ENCODE results near the gene BTRC.

GRCh38 chr10:100828219-100828935 lies 83.0 kb downstream of the PAX2 start:
- RRBS = 5% methylated on average over 20 of the region's 36 CpGs
CAGE:
- cytosol, long polyA plus RNA = no peak
- long polyA plus RNA = no peak
- nucleus, long polyA plus RNA = no peak

GRCh38 chr10:100912375-100912823 lies 364 bp upstream of the SLF2 start:
- RRBS = 0% methylated on average over 9 of the region's 30 CpGs
CAGE:
- cytosol, long polyA plus RNA = no peak
- long polyA plus RNA = no peak
- nucleus, long polyA plus RNA = no peak

GRCh38 chr10:100962669-100963450 lies 6.4 kb upstream of the SEMA4G start:
- RRBS = no CpG with 5 or more reads among the region's 4 CpGs
CAGE:
- cytosol, long polyA plus RNA = start-site peak on the plus strand at chr10:100963118-100963252, 10 and 19 reads in 2 replicates
- long polyA plus RNA = no peak
- nucleus, long polyA plus RNA = no peak

GRCh38 chr10:100967544-100968441 lies 1.5 kb upstream of the SEMA4G start:
- RRBS = no CpG with 5 or more reads among the region's 4 CpGs
CAGE:
- cytosol, long polyA plus RNA = no peak
- long polyA plus RNA = no peak
- nucleus, long polyA plus RNA = no peak

DNA sequence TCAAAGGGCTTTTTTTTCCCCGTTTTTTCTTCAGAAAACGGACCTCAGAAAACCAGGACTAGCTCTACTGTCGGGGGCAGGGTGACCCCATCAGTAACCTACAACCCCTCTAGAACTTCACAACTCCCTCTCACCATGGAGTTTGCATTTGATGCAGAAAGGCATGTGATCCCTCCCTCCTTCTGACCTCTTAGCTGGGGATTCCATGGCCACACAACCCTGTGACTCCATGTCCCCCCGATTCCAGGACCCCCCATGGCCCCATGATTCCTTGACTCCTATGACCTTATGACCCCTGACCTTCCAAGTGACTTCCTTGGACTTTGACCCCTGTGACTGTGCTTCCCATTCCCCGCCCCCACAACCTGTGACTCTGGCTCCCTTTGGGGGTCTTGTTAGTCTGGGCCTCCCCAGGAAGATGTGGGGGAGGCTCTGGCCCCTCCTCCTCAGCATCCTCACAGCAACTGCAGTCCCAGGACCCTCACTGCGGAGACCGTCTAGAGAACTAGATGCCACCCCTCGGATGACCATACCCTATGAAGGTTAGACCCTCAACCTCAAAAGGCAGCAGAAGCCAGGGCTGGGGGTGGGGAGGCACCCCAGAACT lies 3.3 kb downstream of the SEMA4G start:
- RRBS = no CpG with 5 or more reads among the region's 8 CpGs
CAGE:
- cytosol, long polyA plus RNA = no peak
- long polyA plus RNA = no peak
- nucleus, long polyA plus RNA = no peak

DNA sequence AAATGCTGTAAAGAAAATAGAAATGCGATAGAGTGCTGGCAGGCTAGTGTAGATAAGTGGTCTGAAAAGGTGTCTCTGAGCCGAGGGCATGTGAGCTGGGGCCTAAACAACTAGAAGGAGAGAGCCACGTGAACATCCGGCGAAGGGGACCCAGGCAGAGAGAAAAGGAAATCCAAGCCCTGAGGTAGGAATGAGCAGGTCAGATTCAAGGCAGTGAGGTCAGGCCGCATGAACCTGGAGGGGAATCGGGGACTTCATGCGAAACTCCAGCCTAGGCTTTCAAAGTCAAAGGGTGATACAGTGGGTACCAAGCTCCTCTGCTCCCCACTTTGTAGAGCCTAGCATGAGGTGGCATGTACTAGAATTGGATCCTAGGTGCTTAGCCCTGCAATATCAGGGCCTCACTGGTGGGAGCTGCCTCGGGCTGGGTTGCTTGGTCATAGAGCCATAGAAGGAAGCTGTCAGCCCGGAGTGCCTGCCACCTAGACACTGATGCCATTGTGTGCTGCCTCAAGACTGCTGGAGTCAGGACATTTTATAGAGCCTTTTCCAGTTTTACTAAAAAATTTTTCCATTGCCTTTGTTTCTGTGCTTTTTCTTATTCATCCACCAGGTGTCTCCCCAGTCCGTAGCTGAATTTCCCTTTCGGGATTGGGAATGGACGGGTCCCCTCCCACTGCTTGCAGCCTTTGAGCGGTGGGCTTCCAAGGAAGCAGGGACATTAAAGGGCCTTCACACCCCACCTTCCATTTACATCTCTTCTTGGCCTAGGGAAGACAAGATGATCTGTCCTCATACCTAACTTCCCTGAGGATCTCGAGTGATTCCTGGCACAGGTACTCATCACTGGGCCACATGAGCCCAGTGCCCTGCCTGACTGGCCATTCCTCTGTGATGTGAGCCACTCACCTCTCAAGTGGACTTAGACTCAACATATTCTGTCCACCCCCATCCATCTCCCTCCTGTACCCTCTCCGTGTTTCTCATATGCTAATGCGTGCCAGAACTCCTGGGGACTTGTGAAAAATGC lies 5.5 kb upstream of the LZTS2 start:
- RRBS = no CpG with 5 or more reads among the region's 17 CpGs
CAGE:
- cytosol, long polyA plus RNA = no peak
- long polyA plus RNA = no peak
- nucleus, long polyA plus RNA = no peak

DNA sequence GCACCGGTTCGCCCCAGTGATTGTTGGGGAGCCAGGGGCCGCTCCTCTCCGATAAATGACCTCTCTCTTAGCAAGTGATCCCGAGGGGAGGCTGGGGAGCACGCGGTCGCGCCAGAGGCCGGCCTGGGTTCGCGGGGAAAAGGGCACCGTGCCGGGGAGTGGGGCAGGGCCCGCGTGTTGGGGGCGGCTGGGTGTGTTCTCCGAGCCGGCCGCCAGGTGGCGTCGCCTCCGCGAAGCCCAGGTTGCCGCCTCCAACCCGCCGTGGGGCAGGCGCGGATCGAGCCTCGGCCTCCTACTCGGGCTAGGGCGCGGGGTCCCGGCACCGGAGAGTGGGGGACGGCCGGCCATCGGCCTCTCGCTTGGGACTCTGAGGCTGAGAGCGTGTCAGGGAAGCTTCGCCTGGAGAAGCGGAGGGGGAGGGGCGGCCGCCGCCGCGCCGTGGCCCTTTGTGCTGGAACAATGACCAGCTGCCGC lies 516 bp upstream of the LZTS2 start:
- RRBS = 1% methylated on average over 6 of the region's 50 CpGs
CAGE:
- cytosol, long polyA plus RNA = no peak
- long polyA plus RNA = no peak
- nucleus, long polyA plus RNA = no peak

- RRBS = 14% methylated on average over 26 of the region's 33 CpGs
CAGE:
- cytosol, long polyA plus RNA = no peak
- long polyA plus RNA = no peak
- nucleus, long polyA plus RNA = no peak
These were observed 11.9 kb downstream of the PDZD7 start for GRCh38 chr10:101018928-101019439.

DNA sequence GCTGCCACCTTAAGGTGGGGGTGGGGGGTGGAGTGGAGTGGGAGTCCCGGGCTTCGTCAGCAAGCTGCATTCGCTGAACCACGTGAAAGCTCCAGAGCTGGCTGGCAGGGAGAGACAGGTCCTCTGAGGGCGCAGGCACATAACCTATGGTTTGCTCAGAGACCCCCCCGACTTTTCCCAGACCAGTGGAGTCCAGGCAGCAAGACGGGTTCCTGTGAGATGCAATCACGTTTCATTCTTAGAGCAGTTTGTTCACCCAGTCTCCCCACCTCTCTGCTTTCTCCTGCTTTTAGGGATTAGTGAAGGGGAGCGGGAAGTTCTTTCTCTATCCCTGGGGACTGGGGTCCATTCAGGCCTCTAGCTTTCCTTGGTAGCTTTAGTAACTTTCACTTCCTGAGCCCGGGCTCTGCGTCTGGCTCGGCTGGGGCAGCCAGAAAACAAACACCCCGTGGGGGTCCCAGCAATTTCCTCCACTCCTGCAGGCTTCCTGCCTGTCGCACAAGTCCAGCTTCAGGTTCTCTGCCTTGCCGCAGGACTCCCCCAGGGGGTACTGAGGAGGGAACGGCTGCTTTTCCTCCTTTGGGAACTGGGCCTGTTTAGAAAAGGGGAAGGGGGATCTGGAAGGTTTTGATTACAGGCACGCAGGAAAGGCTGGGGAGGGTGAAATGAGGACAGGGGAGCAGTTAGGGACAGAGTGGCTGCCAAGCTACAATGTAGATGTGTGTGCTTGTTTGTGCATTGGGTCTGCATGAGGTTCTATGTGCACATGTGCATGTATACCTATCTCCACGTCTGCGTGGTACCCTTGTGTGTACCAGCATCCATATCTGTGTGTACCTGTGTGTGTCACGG lies 1.7 kb downstream of the KAZALD1 start:
- RRBS = no CpG with 5 or more reads among the region's 20 CpGs
CAGE:
- cytosol, long polyA plus RNA = no peak
- long polyA plus RNA = no peak
- nucleus, long polyA plus RNA = no peak

DNA sequence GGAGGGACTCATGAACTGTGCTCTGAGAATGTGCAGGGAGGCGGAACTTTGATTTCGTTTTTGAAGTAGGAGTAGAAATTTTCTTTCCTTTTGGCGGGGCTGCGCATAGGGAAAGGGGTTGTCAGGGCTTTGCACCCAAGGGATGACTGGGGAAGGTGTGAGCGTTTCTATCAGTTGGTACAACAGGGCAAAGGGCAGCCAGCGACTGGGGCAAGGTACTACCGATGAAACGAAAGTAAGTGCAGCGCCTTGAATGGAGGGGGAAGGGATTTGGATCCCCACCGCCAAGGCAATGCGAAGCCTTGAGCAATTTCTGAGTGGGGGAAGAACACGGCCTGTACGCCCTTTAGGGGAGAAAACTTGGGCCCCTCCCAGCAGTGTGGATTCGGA lies 10.3 kb upstream of the TLX1 start:
- RRBS = no CpG with 5 or more reads among the region's 14 CpGs
CAGE:
- cytosol, long polyA plus RNA = no peak
- long polyA plus RNA = no peak
- nucleus, long polyA plus RNA = no peak

DNA sequence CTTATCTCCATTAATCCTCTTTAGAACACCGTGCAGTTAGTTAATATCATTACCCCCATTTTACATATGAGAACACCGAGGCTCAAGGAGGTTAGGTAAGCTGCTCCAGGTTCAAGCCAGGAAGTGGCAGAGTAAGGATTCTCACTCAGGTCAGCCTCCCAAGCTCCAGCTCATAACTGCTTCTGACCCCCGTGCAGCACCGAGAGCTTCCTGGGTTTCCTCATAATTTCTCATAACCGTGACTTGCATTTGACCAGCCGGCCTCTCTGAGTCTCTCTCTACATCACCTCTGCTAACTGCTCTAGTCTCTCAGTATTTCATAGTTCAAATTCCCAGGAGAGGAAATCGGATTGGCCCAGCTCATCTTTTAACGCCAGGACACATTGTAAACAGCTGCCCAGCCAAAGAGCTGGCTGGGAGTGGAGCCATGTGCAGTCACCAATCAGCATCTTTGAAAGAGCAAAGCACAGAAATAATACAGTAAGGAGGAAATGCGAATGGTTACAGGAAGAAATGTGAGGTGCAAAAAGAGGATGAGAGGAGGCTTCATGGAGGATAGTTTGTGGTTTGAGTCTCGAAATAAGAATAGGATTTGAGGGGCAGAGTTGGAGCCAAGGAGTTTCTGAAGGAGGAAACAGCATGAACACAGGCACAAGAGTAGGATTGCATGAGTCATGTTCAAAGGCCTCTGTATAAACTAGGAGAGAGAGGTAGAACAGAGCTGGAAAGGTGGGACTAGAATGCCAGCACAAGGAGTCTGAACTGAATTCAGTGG lies 15.1 kb upstream of the LBX1 start:
- RRBS = no CpG with 5 or more reads among the region's 10 CpGs
CAGE:
- cytosol, long polyA plus RNA = no peak
- long polyA plus RNA = no peak
- nucleus, long polyA plus RNA = no peak

- RRBS = 53% methylated on average over 3 of the region's 26 CpGs
CAGE:
- cytosol, long polyA plus RNA = no peak
- long polyA plus RNA = no peak
- nucleus, long polyA plus RNA = no peak
These were observed 43.1 kb upstream of the BTRC start for GRCh38 chr10:101310553-101311499.

GRCh38 chr10:101353822-101354981 lies at the start of gene BTRC:
Gene BTRC (plus strand): TSS chr10:101354165.
- RRBS = 2% methylated on average over 25 of the region's 71 CpGs
CAGE:
- cytosol, long polyA plus RNA = start-site peak on the plus strand at chr10:101354105-101354166, 127 and 322 reads in 2 replicates
- long polyA plus RNA = start-site peak on the plus strand at chr10:101354105-101354167, 169 and 235 reads in 2 replicates
- nucleus, long polyA plus RNA = start-site peak on the plus strand at chr10:101354113-101354964, 105 and 102 reads in 2 replicates

GRCh38 chr10:101687411-101688208 lies 7.4 kb downstream of the FBXW4 start:
- RRBS = no CpG with 5 or more reads among the region's 5 CpGs
CAGE:
- cytosol, long polyA plus RNA = no peak
- long polyA plus RNA = no peak
- nucleus, long polyA plus RNA = no peak

DNA sequence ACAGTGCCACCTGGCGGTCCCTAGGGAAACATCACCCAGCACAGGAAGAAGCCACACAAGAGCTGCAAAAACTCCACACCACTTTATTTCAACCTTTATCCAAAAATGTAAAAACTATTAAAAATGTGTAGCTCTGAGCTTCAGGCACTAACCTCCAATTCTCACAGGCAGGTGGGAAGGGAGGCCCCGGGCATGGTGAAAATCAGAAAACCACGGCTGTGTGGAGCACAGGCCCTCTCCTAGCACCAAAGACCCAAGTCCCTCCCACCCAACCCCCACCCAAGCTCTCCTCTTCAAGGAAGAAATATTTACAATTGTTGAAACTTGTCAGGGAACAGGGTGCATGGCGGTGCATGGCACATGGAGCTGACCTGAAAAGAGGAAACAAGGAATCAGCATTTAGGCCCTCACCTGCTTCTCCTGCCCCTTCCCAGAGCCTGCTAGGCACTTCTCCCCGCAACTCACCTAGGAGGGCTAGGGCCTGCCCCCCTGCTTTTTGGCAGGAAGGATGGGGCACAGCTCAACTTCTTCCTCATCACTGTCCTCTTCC lies 1.9 kb downstream of the NPM3 start:
- RRBS = no CpG with 5 or more reads among the region's 5 CpGs
CAGE:
- cytosol, long polyA plus RNA = no peak
- long polyA plus RNA = no peak
- nucleus, long polyA plus RNA = no peak

DNA sequence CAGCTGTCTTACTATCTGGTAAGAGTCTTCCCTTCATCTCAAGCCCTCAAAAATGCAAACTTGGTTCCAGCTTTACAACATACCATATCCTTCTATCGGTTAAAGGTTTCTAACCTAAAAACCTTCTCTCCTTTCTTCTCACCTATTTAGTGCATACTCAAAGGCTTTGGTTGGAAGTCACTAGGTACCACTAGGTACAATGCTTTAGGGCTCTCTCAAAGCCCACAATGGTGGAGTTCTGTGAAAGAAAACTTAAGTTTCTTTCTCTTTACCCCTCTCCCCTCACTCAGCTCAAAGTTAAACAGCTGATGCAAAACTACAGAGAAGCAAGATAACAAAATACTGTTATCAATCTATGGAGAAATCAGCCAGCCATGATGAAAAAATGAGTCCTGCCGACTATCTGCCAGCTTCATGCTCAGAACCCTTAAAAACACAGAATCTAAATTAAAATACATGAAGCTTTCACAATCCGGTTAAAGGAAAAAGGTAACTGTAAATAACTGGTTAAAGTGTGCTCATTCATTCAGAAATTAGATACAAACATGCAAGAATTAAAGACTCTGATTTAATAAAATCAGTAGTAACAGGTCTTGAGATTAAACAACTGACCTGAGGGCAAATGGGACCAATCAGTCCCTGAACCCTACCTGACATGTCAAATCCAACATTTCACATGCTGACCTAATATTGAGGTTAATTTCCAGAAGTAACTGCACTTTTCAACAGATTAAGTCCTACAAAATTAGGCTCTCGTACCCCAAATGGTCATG lies 1.7 kb upstream of the NPM3 start:
- RRBS = no CpG with 5 or more reads among the region's 4 CpGs
CAGE:
- cytosol, long polyA plus RNA = no peak
- long polyA plus RNA = no peak
- nucleus, long polyA plus RNA = no peak

- RRBS = no CpG with 5 or more reads among the region's 10 CpGs
CAGE:
- cytosol, long polyA plus RNA = no peak
- long polyA plus RNA = no peak
- nucleus, long polyA plus RNA = no peak
These were observed 9.2 kb downstream of the KCNIP2 start for GRCh38 chr10:101834259-101834868.

- RRBS = no CpG with 5 or more reads among the region's 1 CpG
CAGE:
- cytosol, long polyA plus RNA = no peak
- long polyA plus RNA = no peak
- nucleus, long polyA plus RNA = no peak
These were observed 57.3 kb downstream of the ARMH3 start for GRCh38 chr10:101998519-101999204.

DNA sequence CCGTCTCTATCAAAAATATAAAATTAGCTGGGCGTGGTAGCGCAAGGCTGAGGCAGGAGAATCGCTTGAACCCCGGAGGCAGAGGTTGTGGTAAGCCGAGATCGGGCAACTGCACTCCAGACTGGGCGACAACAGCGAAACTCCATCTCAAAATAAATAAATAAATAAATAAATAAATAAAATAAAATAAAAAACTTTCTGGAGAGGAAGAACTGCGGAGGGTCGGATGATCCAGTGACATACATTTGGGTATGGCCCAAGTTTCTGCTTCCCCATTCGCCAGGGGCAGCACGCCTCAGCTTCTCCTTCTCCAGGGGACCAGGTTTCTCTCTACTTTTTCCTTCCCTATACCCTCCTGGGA lies 844 bp downstream of the ARMH3 start:
- RRBS = no CpG with 5 or more reads among the region's 13 CpGs
CAGE:
- cytosol, long polyA plus RNA = no peak
- long polyA plus RNA = no peak
- nucleus, long polyA plus RNA = no peak

DNA sequence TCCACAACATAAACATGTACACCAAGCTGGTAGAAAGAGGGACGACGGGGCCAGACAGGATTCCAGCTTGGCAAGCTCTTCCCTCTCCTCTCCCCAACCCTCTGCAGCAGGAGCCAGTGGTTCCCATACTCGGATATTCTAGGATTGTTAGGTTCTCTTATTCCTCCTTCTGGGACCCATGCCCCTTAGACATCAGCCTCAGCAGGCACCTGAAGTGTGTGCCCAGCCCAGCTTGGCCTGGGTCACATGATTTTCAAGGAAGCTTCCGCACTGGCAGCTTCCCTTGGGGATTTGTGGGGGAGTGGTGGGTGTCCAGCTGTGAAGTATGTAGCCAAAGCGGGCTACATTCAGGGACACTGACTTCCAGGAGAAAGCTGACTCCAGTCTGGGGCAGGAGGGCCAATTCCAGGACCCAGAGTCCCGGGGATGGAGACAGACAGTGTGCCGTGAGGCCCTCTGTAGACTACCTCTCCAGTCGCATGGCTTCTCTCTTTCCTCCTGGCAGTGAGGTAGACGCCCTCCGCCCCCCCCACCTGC lies 1.3 kb downstream of the LDB1 start:
- RRBS = no CpG with 5 or more reads among the region's 10 CpGs
CAGE:
- cytosol, long polyA plus RNA = no peak
- long polyA plus RNA = no peak
- nucleus, long polyA plus RNA = no peak